Gastrocnemius medialis (tissue), 3 donors: ENCODE results near the gene SLC2A2.

- PRO-cap, result no peak
- RAMPAGE, long total RNA, 3 experiments, result no peak in any of the 3 experiments
Observed at GRCh38 chr3:171026381-171027294, at the start of gene SLC2A2. Gene SLC2A2 (minus strand): TSS chr3:171026720.

GRCh38 chr3:171092423-171093176, 66.1 kb upstream of the SLC2A2 start:
- PRO-cap, result no peak
- RAMPAGE, long total RNA, 3 experiments, result no peak in any of the 3 experiments

- PRO-cap, result no peak
- RAMPAGE, long total RNA, 3 experiments, result no peak in any of the 3 experiments
Observed at GRCh38 chr3:171453965-171454532, 6.2 kb downstream of the TNIK start.

GRCh38 chr3:171458983-171459917, 955 bp downstream of the TNIK start:
- PRO-cap, result no peak
- RAMPAGE, long total RNA, 3 experiments, result no peak in any of the 3 experiments

- PRO-cap, result no peak
- RAMPAGE, long total RNA, 3 experiments, result no peak in any of the 3 experiments
Observed at GRCh38 chr3:171683031-171683522, 127.2 kb downstream of the PLD1 start.

DNA sequence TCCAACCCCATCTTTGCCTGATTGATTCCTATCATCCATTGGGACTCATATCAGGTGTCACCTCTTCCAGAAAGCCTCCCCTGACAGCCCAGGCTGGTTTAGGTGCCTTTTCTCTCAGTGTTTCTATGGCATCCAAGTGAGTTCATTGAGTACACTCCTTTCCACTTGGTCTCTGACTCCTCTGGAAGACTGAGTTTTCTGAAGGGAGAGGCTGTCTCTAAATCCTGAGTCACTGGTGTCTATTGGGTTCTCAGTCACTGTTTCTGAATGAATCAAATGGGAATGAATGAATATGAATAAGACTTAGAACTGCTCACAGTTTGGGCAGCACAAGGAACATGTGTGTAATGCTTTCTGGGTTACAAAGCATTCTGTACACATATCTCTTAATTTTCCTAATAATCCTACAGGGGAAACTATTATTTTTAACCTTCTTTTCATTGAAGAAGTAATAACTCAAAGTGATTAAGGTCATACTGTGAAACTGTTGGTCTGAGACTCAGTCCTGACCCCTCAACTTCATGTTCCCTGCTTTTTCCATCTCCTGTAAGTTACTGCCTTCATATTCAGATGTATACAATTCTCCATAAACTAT, 56.2 kb downstream of the PLD1 start:
- PRO-cap, result no peak
- RAMPAGE, long total RNA, 3 experiments, result no peak in any of the 3 experiments

DNA sequence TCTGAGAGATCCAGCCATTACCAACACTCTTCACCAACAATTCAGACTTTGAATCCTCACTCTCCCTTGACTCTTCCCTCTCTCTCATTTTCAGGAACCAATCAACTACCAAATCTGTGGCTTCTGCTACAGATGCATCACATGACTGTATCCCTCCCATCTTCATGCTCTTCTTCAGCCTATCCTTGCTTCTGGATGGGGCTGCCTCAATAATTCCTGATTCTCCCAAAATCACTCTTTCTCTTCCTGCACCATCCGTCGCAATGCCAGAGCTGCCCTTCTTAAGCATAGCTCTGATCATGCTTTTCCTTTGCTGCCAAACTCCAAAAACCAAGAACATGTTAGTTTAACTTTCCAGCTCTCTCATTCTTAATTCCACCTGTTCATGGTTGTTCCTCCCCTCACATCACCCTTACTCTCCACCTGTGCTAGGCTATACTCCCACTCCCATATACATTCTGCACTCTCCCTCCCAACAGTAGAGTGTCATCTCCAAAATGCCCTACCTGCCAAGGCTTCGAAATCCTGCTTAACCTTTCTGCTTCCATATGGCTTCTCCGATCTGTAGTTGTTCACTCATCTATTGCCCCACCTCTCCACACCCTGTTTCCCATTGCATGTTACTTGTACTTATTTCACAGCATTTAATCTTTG, 13.5 kb downstream of the PLD1 start:
- PRO-cap, result no peak
- RAMPAGE, long total RNA, 3 experiments, result no peak in any of the 3 experiments

DNA sequence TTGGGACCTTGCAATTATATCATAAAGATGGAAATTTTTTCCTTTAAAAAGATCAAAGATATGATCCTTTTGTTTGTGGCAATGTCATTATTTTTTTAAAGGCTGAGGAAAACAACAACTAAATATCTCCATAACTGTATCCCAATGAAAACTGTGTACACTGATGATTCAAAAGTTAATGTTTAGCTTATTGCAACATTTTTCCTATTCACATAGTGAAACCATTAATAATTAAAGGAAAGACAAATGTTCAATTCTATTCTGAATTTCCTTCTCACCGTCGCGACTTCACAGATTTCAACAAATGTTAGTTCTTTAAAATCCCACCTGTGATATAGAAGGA, 40.3 kb downstream of the TMEM212 start:
- PRO-cap, result no peak
- RAMPAGE, long total RNA, 3 experiments, result no peak in any of the 3 experiments

GRCh38 chr3:171980424-171981017, 58.9 kb upstream of the FNDC3B start:
- PRO-cap, result no peak
- RAMPAGE, long total RNA, 3 experiments, result no peak in any of the 3 experiments

- PRO-cap, result no peak
- RAMPAGE, long total RNA, 3 experiments, result no peak in any of the 3 experiments
Observed at GRCh38 chr3:172059316-172060017, 20.1 kb downstream of the FNDC3B start.

DNA sequence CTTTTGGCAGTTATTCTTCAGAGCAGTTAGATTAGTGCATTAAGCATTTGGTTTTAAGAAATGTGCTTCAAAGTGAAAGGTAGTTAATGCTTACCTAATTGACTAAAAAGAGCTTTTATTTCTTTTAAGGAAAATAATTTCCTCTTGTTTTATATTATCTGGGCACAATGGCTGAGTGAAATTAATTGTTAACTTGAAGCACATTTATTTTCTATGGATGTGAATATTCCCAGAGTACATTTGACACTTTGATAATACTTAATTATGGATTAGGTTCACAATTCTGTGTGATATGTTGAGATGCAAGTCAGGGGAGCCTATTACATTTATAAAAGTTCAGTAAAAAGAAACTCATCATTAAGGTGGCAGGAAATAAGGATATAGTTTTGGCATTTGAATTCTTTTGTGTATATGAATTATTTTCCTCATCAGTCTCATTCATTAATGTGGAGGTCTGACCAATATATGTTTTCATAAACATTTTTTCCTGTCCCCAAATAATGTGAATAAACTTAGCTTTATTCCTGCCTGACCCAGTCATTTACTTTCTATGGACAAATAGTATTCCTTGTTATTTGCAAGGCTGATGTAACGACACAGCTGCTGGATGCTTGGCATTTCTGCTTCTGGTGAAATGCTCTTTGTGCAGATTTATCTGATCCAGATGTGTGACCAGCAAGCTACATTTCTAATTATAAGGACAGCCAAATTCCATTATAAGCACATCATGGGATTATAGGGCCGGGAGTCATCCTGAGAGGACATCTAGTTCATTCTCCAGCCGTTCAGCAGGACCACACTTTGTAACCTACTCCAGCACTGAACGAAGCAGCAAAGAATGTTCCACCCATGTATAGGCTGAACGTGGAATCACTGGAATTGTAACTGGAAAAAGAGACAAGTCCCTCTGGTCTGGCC, 42.6 kb downstream of the FNDC3B start:
- PRO-cap, result unidirectional peak, plus-strand start at position 799 of the sequence
- RAMPAGE, long total RNA, 3 experiments, result no peak in any of the 3 experiments

- PRO-cap, result no peak
- RAMPAGE, long total RNA, 3 experiments, result no peak in any of the 3 experiments
Observed at GRCh38 chr3:172090174-172090647, 50.8 kb downstream of the FNDC3B start.

DNA sequence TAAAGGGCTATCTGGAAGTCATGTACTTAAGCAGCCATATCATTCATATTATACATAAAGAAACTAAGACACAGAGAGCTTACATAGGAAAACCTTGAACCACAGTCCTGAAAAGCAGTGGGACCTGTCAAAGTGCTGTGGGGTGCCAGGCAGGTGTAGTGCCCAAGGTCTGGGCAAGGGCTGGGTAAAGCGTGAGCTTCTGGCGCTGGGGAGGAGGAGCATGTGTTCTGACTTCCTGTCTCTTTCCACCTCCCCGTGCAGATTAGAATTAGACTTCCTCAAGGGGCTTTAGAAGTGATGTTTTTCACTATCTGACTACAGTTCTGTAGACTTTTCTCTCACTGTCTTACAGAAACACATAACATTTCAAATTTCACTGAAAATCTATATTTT, 63.1 kb downstream of the FNDC3B start:
- PRO-cap, result no peak
- RAMPAGE, long total RNA, 3 experiments, result no peak in any of the 3 experiments

GRCh38 chr3:172140150-172141194, 101.1 kb downstream of the FNDC3B start:
- PRO-cap, result no peak
- RAMPAGE, long total RNA, 3 experiments, result no peak in any of the 3 experiments

- PRO-cap, result no peak
- RAMPAGE, long total RNA, 3 experiments, result no peak in any of the 3 experiments
Observed at GRCh38 chr3:172267433-172267686, 180.9 kb downstream of the GHSR start.

DNA sequence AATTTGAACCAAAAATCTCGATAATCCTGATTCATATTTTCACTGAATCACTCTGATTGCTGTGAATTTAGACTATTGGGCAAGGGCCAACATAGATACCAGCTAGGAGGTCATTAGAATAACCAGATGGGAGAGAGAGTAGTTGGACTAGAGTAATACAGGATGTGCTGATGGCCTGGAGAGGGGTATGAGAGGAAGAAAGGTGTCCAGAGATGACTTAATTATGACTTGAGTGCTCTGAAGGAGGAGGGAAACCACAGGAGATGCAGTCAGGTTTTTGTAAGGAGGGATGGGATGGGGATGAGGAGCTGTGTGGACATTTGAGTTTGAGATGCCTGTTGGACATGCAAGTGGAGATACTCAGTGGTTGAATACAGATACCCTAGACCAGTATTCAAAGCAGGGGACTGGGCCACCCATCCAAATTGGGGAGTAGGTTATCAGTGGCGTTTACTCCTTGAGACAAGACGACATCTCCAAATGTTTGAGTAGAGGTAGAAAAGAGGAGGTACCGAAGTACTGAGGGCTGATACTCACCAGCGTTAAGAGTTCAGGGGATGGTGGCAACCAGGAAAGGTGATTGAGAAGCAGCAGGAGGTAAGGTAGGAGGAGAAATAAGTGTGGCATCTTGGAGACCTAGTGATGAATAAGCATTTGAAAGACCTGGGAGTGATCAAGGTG, 96.6 kb downstream of the GHSR start:
- PRO-cap, result no peak
- RAMPAGE, long total RNA, 3 experiments, result no peak in any of the 3 experiments

DNA sequence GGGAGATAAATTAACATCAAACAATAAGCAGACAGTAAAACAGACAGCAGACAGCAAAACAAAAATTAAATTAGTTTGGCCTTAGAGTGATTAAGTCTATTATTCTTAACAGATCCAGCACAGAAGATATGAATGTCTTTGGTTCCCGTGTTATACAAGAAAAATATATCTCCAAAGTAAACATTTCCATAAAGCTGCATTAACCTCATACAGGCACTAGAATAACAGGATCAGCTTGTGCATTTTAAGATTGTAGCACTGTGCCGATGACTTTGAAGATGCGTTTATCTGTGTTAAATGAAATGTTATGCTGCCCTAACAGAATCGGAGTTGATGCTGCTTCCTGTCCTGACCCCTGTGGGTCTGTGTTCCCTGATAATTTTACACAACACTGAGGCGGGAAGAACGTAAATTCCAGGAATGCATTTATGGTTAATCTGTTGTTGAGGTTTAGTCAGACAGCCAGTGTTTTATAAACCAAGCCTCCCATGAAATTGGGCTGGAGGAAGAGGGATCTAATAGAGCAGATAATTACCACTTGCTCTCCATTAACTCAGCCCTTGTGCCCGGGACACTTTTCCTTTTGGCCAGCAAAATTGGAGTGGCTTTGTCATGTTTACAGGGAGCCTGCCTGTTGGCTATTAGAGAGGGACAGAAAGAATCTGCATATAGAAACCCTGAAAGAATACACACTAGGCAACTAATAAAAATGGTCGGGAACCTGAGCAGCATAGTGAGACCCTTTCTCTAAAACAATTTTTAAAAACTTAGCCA, 80.7 kb downstream of the GHSR start:
- PRO-cap, result no peak
- RAMPAGE, long total RNA, 3 experiments, result no peak in any of the 3 experiments

DNA sequence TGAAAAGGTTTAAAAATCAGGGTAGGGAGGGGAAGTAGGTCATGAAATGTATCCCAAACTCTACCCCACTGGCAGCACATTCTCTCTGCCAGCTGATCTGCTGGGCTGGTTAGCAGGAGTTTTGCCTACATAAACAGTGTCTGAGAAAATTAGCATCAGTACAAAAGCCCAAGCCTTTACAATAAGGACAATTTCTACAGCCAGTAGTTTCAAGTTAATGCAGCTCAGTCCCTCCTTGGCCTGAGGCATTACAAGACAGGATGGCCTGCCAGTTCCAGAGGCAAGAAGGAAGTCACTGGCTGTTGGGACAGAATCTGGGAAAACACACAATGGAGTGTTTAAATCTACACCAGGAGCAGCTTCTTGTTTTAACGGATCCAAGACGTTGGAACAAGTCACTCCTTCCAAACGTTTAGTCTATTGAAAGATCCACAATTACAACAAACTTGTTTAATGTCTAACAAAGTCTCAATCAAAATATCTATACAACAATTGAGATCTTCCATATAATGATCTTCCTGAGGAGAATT, 32.7 kb downstream of the NCEH1 start:
- PRO-cap, result no peak
- RAMPAGE, long total RNA, 3 experiments, result no peak in any of the 3 experiments

DNA sequence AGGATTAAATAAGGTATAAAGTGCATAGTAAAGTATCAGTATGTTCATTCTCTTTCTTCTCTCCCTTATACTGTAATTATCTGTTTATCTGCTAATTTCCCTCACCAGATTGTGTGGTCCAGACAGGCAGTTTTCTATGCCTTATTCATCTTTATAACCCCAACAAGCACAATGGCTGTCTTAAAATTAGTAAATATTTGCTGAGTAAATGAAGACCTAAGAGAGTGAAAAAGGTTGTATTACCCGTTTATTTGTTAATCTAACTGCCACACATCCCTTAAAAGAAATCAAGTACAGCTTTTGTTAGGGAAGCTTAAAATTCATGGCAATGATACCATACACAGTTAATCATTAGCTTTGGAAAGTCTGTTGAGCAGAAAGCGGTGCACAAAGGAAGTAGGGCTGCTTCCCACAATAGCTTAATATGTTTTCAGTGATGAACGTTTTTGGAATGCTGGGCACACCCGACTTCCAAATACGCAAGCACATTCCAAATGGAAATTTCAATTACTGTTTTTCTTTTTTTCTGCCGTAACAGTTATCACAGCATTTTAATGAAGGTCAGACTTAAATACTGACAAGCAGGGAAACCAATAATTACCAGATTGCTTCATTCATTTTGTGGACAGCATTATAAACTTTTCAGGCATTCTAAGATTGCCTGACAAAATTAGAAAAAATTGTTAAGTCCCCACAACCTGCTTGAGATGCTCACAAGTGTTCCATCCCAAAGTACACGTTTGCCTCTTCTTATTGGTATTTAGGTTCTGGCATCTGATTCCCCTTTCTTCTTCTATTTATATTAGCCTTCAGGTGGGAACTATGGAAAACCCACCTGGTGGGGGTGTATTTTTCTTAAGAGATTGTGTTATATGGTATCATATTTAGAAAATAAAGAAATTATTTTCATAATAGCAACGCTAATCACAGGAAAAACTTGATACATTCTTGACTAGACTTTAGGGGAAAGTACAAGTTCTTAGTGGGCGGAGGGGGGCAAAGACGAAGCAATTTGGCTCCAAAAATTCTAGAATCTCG, 1.2 kb upstream of the ECT2 start:
- PRO-cap, result no peak
- RAMPAGE, long total RNA, 3 experiments, result no peak in any of the 3 experiments

- PRO-cap, result no peak
- RAMPAGE, long total RNA, 3 experiments, result no peak in any of the 3 experiments
Observed at GRCh38 chr3:172867397-172867753, 116.8 kb downstream of the ECT2 start.